ENCODE measurements around the gene SETD1A.

DNA sequence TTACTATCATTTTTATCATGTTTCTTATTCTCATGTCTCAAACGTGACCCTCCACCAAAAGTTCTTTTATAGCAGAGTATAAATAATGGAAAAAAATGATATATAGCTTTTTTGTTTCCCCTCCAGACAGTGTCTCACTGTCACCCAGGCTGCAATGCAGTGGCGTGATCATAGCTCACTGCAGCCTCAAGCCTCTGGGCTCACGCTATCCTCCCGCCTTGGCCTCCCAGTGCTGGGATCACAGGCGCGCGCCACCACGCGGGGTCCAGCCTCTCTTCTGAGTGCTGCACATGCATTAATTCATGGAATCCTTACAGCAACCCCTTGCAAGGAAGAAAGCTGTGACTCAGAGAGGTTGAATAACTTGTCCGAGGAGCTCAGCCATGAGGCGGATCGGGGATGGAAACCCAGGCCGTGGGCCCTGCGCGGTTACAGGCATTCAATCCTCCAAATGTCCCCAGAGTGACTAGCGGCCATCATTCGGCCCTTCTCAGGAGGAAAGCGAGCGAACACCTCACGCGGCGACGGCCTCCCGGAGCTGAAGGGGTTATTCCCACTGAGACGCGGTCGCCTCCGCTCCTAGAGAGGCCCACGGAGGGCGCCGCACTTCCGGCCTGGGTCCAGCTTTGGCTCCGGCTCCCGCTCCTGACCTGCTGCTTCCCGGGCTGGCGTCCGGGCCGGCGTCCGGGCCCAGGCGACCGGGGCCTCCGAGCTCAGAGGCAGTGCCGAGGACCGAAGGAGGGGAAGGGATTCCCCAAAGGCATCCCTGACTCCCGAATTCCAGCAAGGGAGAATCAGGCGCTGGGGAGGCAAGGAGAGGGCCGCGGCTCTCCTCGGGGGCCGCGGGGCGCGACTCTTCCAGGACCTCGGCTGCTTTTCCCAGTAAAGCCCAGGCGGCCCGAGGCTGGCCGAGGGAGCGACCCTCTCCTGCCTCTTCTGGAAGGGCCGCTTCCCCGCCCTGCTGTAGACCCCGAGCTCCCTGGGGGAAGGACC, 18.3 kb upstream of the ZNF629 start:
- PRO-cap, 4 experiments = peak in 4 of 4 experiments; most common plus-strand start position 656 of the sequence (in 3); most common minus-strand start position 540 of the sequence (in 3)
- RAMPAGE, long total RNA, 4 experiments = start-site peak on the plus strand in 1 of 4 experiments, centred at position 627 of the sequence, 5 reads per replicate

DNA sequence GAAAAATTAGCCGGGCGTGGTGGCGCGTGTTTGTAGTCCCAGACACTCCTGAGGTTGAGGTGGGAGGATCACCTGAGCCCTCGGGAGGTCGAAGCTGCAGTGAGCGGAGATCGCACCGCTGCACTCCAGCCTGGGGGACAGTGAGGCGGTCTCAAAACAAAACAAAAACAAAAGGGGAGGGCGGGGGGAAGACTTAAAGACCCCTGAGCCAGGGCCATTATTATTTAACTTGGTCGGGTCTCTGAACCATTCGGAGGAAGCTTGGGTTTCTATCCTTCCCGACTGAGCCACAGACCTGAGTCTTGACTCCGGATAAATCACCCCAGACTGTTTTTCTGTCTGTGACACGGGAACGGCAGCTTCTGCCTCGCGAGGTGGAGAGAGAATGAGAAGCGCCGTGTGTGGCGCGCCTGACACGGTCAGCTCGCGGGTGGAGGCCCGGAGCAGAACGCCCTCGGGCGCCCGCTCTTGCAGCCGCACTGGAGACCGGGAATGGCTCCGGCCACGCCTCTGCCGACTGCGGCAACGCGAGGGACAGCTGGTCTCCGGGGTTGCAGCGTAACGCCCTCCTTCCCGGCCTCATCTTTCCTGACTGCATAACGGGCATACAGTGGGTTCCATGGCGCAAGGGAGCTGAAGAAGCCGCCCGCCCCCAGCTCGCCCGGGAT, 19.3 kb downstream of the BCL7C start:
- PRO-cap, 4 experiments = peak in 4 of 4 experiments; most common plus-strand start position 446 of the sequence (in 3); most common minus-strand start position 481 of the sequence (in 2)
- RAMPAGE, long total RNA, 4 experiments = no peak in any of the 4 experiments

DNA sequence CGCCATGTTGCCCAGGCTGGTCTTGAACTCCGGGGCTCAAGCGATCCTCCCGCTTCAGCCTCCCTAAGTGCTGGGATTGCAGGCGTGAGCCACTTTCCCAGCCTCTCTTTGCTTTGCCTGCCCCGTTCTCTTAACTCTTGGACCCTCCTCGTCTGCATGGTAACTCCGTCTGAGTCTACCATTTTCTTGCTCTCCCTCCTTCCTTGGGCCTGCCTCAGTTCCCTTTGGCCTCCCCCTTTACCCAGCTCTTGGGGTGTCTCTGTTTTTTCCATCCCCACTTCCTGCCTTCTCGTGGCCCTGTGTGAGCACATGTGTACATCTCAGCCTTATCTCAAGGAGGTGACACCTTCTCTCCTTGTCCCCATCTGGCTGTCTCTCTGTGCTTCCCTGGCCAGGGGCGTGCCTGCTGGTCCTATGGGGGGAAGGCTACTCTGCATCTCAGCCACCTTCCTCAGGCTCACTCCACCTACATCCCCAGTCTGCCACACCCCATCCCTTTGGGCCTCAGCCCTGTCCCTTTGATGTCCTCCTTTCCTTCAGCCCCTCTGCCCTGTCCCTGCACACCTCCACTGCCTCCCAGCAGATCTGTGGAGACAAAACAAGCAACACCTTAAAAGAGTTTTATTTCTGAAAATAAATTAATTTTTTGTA, 6.6 kb downstream of the CTF1 start:
- PRO-cap, 4 experiments = no peak in any of the 4 experiments
- RAMPAGE, long total RNA, 4 experiments = no peak in any of the 4 experiments

DNA sequence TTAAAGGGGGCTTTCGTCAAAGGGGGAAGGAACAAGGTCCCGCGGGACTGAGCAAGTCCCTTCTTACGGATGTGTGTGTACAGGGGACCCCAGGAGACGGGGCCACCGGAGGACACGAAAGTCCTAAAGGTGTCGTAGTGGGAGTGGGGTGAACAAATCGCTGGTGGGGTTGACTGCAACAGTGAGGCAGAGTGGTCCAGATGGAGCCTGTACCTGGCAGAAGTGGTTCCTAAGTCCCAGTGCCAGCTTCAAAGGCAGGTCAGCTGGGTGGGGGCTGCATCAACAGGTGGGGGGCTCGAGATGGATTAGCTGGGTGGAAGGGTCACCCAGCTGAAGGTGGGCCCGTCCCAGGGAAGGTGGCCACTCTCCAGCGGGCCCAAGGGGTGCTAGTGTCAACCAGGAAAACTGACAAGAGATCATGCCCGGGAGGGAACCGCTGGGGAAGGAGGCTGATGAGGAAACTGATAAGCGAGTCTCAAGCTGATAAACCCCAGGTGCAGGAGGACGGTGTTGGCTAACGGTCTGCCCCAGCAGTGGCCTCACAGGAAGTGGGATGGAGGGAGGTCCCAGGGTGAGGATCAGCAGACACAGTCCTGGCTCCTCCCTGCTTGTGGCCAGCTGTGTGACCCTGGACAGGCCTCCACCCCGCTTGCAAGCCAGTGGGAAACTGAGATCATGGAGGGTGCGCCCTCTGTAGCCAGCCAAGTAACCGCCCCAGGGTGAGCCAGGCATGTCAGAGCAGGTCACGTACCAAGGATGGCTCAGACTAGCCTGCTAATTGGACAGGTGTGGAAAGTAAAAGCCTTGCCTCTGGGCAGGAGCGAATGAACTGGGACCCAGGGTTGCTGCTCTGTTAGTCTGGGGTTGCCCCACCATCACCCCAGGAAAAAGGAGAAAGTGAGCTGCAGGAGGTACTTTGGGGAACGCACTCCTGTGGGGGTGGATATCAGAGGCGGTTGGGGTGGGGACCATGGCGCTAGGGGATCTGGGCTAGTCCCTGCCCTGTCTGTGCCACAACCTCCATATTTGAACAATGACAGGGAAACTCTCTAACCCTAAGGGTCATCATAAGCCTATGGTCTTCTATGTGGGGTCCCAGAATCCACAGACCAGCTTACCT, 1.1 kb downstream of the ORAI3 start:
- PRO-cap, 4 experiments = peak in 4 of 4 experiments; most common plus-strand start position 668 of the sequence (in 3); most common minus-strand start position 550 of the sequence (in 3)
- RAMPAGE, long total RNA, 4 experiments = no peak in any of the 4 experiments

DNA sequence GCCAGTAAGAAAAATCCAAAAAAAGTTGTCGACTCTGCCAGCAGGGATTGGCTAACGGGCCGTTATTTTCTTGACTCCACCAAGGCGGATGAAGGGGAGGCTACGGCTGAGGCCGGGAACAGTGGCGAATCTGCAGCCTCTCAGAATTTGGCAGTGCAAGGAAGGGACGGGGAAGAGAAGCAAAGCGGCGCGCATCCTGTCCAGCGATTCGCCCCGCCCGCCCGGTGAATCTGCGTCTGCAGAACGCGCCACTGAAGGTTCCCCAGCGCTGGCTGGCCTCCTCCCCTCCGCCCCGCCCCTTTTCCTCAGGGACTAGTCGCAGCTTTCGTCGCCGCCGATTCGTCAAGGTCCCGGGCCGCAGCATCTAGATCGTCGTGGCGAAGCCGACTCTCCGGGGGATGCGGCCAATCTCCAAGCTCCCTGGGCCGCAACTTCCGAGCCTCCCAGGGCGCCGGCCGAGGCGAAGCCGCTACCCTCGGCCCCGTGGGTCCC, at the start of gene SETD1A:
Gene SETD1A (plus strand): TSS at position 342 of the 492 bp plus-strand sequence.
- PRO-cap, 4 experiments = peak in 4 of 4 experiments; most common minus-strand start position 226 of the sequence (in 4)
- RAMPAGE, long total RNA, 4 experiments = no peak in any of the 4 experiments

- PRO-cap, 4 experiments = no peak in any of the 4 experiments
- RAMPAGE, long total RNA, 4 experiments = start-site peak on the plus strand in 1 of 4 experiments, at chr16:30966887-30967058 at its widest, 5 to 23 reads per replicate
Observed at GRCh38 chr16:30966652-30967269, 9.2 kb downstream of the SETD1A start.

DNA sequence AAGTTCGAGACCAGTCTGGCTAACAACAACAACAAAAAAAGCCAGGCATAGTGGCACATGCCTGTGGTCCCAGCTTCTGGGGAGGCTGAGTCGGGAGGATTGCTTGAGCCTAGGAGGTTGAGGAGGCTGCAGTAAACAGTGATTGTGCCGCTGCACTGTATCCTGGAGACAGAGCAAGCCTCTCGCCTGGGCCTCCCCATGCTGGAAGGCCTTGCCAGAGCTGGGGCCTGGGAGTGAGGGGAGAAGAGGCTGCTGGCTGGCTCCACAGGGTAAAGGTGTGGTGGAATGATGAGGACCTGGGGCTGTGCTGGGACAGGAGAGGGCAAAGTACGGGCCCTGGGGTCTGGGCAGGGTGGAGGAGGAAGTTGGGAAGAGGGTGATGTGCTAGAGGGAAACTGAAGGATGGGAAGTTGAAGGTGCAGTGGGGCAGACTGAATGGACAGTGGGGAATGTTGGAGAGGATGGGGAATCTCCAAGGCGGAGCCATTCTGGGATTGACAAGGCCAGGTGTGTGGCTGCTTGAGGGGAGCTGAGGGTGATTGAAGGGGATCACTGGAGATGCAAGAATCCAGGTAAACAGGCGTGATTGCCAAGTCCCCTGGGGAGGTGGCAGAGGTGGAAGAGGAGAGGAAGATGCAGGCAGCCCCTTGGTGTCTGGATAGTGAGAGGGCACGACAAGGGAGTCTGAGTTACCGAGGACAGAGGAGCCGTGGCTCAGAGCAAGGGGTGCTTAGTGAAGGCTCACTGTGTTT, 8.6 kb upstream of the HSD3B7 start:
- PRO-cap, 4 experiments = no peak in any of the 4 experiments
- RAMPAGE, long total RNA, 4 experiments = no peak in any of the 4 experiments

DNA sequence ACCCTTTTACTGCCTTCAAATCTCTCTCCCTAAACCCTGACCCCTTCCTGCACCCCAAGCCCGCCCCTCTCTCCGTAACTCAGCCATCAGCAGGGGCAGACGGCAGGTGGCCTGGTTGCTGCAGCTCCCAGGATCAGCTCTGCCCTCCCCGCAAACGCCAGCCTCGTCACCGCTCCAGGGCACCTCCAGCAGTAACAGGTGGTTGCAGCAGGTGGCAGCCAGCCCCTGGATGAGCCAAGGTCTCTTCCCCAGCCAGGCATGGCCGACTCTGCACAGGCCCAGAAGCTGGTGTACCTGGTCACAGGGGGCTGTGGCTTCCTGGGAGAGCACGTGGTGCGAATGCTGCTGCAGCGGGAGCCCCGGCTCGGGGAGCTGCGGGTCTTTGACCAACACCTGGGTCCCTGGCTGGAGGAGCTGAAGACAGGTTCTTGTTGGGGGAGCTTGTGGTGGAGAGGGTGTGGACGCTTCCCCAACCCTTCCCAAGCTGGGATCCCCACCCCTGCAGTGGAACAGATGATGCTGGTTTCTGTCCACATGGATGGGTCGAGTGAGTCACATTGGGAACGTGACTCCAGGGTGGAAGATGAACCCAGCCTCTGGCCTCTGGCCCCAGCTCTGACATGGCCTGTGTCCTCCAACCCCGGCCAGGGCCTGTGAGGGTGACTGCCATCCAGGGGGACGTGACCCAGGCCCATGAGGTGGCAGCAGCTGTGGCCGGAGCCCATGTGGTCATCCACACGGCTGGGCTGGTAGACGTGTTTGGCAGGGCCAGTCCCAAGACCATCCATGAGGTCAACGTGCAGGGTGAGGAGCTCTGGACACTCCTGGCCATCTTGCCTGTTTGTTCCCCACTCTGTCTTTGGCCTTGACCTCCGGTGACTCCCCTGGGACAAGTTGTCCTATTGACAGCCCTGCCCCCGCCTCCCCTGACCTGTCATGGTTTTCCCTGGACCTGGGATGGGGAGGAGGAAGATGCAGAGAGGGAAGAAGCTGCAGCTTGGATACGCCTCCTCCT, 701 bp downstream of the HSD3B7 start:
- PRO-cap, 4 experiments = no peak in any of the 4 experiments
- RAMPAGE, long total RNA, 4 experiments = no peak in any of the 4 experiments

GRCh38 chr16:30996856-30998010, 12.2 kb downstream of the HSD3B7 start:
- PRO-cap, 4 experiments = peak in 4 of 4 experiments; most common plus-strand start chr16:30997403 (in 4); most common minus-strand start chr16:30997295 (in 3)
- RAMPAGE, long total RNA, 4 experiments = start-site peak on the minus strand in 3 of 4 experiments, at chr16:30996968-30997311 at its widest, 11 to 28 reads per replicate

DNA sequence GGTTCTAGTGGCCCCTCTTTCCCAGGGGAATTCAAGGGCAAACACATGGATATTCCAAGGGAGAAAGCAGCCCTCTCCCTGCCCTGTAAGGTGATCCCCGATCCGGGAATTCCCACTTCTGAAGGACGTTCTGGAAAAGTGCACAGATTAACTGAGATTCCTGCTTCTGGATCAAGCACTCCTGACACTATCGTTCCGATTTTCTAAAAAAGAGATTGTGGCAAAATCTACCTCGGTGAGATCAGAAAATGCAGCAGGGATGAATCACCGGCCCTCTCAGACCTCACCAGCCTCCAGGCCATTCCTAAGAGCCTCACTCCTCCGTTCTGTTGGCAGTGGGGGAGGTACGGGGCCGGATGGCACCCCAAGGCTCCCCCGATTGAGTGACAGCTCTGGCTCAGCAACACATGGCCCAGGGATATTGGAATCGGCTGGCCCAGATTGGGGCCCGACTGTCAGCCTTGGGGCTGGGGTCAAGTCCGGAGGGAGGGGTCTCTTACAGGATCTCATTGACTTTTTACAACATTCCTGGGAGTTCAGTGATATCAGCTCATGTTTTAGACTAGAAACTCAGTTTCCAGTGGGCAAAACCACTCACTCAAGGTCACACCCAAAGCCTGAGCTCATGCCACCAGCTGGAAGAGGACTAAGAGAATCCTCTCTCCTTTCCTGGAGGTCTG, 12.3 kb downstream of the STX1B start:
- PRO-cap, 4 experiments = no peak in any of the 4 experiments
- RAMPAGE, long total RNA, 4 experiments = no peak in any of the 4 experiments

DNA sequence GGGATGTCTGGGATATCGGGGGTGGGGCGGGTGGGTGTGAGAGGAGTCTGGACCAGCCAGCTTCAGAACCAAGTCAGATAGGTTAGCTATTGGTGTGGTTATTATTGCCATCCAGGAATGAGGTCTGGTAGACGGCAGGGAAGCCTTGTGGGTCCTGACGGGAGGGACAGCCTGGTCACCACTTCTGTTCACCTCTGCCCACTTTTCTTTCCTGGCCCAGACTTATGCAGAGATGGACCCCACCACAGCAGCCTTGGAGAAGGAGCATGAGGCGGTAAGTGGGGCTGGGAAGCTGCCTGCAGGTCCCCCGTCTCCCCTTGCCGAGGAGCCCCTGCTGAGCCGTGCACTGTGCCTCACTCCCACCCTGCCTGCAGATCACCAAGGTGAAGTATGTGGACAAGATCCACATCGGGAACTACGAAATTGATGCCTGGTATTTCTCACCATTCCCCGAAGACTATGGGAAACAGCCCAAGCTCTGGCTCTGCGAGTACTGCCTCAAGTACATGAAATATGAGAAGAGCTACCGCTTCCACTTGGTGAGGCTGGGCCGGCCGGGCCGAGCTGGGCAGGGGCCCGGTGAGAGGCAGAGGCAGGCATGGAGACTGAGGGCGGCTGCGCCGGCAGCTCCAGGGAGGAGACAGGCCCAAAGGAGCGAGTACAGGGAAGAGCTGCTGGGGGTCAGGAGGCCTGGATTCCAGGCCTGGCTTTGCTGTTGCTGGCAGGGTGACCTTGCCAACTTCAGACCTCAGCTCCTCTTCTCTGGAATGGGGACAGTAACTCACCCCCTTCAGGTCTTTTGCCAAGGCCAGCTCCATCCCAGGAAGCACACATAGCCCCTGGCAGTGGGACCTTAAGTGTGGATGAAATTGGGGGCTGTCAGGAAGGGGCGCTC, 8.5 kb downstream of the PRSS8 start:
- PRO-cap, 4 experiments = no peak in any of the 4 experiments
- RAMPAGE, long total RNA, 4 experiments = no peak in any of the 4 experiments

DNA sequence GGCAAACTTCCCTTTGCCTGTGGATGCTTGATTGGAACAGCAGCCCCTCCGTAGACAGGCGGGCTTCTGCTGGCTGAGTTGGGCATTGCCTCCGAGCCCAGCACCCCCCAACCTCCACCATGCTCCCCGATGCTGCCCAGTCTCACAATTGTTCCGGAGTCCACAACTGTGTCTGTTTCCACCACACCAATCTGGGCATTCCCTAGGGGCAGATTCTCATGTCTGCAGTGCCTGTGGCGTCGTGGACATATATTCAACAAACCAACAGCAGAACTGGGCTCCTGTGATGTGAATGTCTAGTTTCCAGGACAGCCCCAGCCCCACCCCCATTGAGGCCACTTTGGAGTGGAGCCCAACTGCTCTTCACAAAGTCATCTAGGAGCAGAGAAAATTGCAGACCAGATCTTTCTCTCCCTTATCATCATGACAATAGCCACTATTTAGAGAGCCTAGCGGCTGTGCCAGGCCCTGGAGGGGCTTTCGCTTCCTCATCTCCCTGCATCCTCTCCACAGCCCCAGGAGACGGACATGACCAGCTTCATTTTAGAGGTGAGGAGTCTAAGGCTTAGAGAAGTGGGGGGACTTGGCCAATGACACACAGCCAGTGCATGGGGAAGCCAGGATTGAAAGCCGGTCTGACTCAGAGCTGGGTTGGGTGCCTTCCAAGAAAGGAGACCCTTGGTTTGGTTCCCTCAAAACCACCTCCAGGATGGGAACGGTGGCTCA, 1.5 kb downstream of the PRSS8 start:
- PRO-cap, 4 experiments = no peak in any of the 4 experiments
- RAMPAGE, long total RNA, 4 experiments = no peak in any of the 4 experiments

- PRO-cap, 4 experiments = peak in 4 of 4 experiments; most common minus-strand start chr16:31142212 (in 4)
- RAMPAGE, long total RNA, 4 experiments = no peak in any of the 4 experiments
Observed at GRCh38 chr16:31141662-31142360, 6.3 kb upstream of the PRSS8 start.

GRCh38 chr16:31188701-31189489, 9.0 kb downstream of the FUS start:
- PRO-cap, 4 experiments = no peak in any of the 4 experiments
- RAMPAGE, long total RNA, 4 experiments = no peak in any of the 4 experiments

DNA sequence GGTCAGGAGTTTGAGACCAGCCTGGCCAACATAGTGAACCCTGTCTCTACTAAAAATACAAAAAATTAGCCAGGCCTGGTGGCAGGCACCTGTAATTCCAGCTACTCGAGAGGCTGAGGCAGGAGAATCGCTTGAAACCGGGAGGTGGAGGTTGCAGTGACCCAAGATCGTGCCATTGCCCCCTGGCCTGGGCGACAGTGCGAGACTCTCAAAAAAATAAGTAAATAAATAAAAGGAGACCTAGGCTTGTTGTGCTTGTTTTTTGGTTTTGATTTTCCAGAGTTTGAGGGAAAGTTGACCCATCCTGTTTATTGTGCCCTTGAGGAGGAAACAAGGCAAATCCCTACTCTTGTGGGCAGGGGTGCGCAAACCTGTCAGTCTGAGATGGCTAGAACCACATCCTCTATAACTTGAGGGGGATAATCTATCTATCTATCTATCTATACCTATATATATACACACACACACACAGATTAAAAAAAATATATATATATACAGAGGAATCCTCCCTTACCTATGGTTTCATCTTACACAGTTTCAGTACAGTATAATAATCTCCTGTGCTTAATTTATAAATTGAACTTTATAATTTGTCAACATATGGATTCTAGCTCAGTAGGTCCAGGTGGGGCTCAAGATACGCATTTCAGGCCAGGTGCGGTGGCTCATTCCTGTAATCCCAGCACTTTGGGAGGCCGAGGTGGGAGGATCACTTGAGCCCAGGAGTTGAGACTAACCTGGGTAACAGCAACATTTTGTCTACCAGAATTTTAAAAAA, 5.7 kb downstream of the PYCARD start:
- PRO-cap, 4 experiments = peak in 2 of 4 experiments; most common plus-strand start position 349 of the sequence (in 2)
- RAMPAGE, long total RNA, 4 experiments = no peak in any of the 4 experiments

GRCh38 chr16:31350000-31350986, 4.7 kb upstream of the ITGAX start:
- PRO-cap, 4 experiments = peak in 1 of 4 experiments; most common plus-strand start chr16:31350581 (in 1); most common minus-strand start chr16:31350305 (in 1)
- RAMPAGE, long total RNA, 4 experiments = no peak in any of the 4 experiments

DNA sequence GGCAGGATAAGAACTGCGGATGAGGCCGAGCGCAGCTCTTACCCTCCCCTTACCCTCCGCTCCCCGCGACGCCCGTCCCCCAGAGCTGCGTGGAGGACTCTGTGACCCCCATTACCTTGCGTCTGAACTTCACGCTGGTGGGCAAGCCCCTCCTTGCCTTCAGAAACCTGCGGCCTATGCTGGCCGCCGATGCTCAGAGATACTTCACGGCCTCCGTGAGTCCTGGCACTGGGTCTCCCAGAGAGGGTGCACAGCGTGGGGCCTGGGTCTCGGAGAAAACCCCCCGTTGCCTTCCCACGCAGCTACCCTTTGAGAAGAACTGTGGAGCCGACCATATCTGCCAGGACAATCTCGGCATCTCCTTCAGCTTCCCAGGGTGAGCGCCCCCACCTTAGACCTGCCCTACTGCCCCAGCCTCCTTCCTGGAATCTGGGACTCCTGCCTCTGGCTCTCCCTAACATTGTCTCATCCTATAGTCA, 17.4 kb downstream of the ITGAX start:
- PRO-cap, 4 experiments = no peak in any of the 4 experiments
- RAMPAGE, long total RNA, 4 experiments = no peak in any of the 4 experiments

GRCh38 chr16:31451150-31452279, 7.8 kb upstream of the ARMC5 start:
- PRO-cap, 4 experiments = no peak in any of the 4 experiments
- RAMPAGE, long total RNA, 4 experiments = no peak in any of the 4 experiments

DNA sequence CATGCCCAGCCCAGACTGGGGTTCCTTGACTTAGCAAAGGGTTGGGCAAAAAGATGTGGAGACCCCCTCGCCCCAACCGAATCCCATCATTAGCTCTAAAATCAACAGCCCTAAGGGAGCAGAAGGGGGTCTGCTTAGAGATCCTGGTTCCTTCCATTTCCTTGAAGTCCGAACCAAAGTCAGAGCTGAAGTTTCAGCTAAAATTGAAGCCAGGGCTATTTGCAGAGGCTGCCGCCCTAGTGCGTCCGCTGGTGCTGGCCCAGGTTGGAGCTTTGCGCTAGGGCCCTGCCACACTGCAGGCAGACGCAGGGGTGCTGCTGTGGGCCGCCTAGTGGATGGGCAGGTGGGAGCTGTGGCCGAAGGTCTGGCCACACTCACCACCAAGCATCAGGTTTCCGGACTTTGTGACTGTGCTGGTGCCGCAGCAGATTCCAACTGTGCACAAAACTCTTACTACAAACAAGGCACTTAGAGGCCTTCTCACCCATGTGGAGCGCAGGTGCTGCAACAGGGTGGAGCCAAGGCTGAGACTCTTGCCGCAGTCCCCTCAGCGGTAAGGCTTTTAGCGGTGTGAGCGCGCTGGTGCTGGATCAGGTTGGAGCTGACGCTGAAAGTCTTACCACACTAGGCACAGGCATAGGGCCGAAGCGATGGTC, 1.4 kb upstream of the ARMC5 start:
- PRO-cap, 4 experiments = peak in 3 of 4 experiments; most common plus-strand start position 558 of the sequence (in 3); most common minus-strand start position 437 of the sequence (in 3)
- RAMPAGE, long total RNA, 4 experiments = no peak in any of the 4 experiments

DNA sequence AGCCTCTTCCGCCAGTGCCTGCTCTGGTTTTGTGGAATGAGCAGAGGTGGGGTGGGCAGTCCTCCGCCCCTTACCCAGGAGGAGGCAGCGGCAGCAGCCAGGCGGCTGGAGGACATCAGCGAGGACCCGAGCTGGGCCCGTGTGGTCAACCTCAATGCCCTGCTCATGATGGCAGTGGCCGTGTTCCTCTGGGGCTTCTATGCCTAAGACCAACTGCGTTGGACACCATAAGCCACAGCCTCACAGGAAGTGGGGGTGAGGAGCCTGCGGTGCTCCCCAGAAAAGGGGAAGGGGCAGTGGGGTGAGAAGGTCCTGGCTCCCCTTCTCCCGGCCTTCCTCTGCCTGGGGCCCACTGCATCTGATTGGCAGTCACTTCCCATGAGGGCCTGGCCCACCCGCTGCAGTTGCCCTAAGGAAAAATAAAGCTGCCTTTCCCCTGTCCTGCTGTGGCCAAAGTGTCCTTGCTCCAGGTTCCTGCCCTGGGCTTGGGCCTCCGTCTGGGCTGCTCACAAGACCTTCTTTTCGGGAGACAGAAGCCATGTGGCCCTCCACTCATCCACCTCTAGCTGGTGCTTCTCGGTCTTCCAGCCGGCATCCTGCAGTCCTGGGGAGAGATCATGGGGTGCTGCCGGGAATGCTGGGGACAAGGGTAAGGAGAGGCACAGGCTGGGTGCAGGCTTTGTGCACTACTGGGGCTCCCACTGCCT, 7.6 kb downstream of the SLC5A2 start:
- PRO-cap, 4 experiments = peak in 1 of 4 experiments; most common minus-strand start position 337 of the sequence (in 1)
- RAMPAGE, long total RNA, 4 experiments = no peak in any of the 4 experiments